Camera-type eye (tissue), 1 donor: ENCODE results near the gene FGD2.

- RAMPAGE, long total RNA = no peak
These were observed 13.6 kb downstream of the MTCH1 start for GRCh38 chr6:36972271-36972907.

DNA sequence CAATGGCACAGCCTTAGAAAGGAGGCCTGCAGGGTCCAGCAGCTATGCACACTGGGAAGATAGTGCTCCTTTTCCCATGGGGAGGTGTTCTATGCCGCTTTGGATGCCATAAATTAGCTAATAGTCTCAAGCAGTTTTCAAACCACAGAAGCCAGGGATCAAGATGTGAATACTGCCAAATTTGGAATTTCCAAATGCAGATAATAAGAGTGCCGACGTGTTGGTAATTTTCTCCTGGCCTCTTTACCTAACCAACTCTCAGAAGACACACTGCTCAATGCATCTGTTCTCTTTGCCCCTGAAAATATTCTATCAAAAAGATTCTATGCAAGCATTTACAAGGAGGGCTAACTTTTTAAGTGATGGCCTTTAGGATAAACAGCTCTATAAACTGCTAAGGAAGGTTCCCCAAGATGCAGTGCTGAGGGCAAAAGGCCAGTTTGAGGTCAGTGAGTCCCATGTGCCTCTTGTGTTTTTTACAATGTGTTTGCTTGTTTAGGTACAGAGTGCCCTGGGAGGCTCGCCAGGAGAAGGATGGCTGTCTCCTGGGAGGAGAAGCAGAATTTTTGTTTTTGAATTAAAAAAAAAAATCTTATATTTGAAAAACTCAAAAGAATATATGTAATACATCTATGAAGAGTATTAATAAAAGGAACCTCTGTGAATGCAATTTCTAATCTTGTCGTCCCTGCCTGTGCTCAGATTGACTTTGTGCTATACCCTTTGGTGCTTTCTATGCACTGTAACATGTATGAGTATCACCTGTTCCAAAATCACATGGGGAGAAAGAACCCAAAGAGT is 12.9 kb downstream of the MTCH1 start:
- RAMPAGE, long total RNA = no peak

DNA sequence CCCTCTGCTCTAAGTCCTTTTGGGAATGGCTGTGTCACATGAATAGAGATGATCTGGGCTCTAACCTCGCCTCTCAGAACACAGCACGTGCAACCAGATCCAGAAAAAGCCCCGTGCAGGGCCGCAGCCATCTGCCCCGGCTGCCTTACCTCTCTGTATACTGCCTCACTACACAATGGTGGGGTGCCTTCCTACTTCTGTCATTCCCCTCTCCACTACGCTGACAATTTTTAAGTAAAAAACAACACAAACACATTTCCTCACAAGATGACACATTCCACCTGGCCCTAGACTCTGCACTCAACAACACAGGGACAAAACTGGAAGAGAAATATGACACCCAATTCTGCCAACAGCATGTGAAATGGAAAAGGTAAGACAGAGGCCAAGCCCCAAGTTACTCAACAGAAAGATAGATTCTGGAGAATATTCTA is 5.7 kb downstream of the MTCH1 start:
- RAMPAGE, long total RNA = no peak

DNA sequence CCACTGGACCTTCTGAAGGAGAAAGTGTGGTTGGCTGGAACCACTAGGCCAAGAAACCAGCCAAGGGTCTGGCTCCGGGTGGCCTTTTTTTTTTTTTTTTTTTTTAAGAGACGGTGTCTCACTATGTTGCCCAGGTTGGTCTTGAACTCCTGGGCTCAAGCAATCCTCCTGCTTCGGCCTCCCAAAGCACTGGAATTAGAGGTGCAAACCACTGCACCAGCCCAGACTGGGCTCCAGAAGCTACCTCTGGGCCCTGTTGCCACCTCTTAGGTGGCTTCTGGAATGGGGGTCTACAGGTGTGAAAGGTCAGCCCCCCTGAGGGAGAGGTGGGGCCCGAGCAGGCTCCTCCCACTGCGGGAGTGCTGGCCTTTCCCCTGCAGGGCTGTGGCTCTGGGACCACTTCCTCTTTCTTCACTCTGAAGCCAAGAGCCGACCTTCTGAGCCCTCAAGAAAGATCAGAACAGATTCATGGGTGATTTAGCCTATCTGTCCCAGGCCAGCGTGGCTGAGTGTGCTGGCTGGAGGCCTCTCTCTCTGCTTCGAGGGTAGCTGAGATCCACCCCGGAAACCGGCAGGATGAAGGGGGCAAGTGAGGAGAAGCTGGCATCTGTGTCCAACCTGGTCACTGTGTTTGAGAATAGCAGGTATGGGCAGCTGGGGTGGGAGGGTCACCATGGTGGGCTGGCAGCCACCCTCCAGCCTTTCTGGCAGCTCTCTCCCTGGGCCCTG is at the start of gene FGD2:
FGD2 (plus strand) TSS at position 414 of the 729 bp plus-strand sequence.
- RAMPAGE, long total RNA = no peak

- RAMPAGE, long total RNA = no peak
These were observed 1.5 kb downstream of the FGD2 start for GRCh38 chr6:37007008-37007216.

DNA sequence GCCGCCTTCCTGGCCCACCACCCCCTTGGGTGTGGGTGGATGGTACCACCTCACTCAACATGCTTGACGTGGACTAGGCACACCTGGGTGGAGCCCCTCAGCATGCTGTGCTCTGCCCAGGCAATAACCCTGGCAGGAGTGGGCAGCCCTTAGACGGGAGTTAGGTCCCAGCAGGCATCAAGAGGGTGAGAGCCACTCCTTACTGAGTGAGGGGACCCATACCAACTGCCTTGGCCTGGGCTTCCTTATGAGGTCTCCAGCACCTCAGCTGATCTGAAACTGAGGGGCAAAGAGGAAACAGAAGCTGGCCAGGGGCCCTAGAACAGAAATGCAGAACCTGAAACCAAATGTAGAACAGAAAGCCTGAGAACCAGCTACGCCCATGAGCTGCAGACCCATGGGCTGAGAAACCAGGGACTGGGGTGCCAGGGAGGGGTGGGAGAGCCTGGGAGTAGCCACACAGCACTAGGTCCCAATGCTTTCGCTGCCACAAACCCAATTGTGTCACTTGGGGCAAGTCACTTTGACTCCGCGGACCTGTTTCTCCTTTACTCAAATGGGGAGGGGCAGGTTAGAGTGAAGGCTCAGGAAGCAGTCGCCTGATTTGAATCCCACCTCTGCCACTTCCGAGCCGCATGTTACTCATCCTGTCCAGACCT is 2.1 kb downstream of the FGD2 start:
- RAMPAGE, long total RNA = no peak

DNA sequence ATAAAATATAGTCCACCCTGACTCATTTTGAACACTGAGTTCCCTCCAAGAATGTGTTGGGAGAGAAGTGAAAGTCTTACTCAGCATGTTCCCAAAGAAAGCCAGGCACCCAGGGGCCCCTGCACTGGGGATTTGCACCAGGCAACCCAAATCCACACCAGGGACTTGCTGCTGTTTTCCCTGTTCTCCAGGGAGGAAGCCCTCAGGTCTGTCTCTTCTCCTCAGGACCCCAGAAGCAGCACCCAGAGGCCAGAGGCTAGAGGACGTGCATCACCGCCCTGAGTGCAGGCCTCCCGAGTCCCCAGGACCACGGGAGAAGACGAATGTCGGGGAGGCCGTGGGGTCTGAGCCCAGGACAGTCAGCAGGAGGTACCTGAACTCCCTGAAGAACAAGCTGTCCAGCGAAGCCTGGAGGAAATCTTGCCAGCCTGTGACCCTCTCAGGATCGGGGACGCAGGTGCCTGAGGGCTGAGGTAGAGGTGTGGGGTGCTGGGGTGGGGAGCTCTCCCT is 3.2 kb downstream of the FGD2 start:
- RAMPAGE, long total RNA = no peak

- RAMPAGE, long total RNA = no peak
These were observed 852 bp downstream of the RNF8 start for GRCh38 chr6:37354534-37355135.

GRCh38 chr6:37475682-37476693 is 23.7 kb downstream of the CCDC167 start:
- RAMPAGE, long total RNA = no peak

DNA sequence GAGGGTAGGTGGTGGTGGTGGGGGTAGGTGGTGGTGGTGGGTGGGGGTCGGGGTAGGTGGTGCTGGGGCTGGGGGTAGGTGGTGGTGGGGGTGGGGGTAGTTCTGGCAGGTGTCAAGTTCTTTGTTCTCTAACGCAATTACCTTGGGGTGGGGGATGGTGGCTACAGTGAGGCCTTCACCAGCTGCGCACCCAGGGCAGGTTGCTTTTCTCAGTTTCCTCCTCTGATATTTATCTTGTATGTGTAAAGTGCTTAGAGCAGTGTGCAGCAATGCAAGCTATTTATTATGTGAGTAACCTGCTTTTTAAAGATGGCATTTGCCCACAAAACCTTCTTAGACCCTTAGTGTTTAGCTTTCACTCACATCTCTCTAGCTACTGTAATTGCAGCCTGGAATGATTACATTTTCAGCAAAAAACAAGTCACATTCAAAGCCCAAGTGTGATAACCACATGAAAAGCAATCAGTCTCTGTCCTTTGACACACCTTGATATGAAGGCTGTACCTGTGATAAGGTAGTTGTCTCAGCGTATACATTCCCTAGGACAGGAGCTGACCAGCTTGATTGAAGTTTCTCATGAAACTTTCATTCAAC is 8.3 kb upstream of the CCDC167 start:
- RAMPAGE, long total RNA = no peak

- RAMPAGE, long total RNA = no peak
These were observed 36.2 kb upstream of the CCDC167 start for GRCh38 chr6:37535524-37536724.

- RAMPAGE, long total RNA = no peak
These were observed 17.7 kb downstream of the MDGA1 start for GRCh38 chr6:37679853-37680531.

- RAMPAGE, long total RNA = no peak
These were observed 44.4 kb upstream of the MDGA1 start for GRCh38 chr6:37741984-37742648.

GRCh38 chr6:37831293-37832085 is 12.0 kb downstream of the ZFAND3 start:
- RAMPAGE, long total RNA = no peak

DNA sequence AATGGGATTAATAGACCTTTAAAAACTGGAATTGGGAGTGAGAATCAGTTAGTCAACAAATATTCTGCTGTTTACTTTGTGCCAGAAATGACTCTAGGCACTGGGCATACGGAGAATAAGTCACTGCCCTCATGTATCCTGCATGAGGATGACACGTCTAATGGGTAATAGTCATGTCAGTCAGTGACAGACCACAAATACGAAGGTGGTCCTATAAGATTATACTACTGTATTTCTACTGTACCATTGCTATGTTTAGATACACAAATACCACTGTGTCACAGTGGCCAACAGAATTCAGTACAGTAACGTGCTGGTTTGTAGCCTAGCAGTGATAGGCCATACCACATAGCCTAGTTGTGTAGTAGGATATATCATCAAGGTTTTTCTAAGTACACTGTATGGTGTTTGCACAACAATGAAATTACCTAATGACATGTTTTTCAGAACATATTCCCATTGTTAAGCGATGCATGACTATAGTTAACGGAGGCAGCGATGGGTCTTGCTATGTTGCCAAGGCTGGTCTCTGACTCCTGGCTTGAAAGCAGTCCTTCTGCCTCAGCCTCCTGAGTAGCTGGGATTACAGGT is 30.9 kb downstream of the ZFAND3 start:
- RAMPAGE, long total RNA = no peak

GRCh38 chr6:37940407-37940888 is 120.9 kb downstream of the ZFAND3 start:
- RAMPAGE, long total RNA = no peak

- RAMPAGE, long total RNA = no peak
These were observed 142.9 kb downstream of the ZFAND3 start for GRCh38 chr6:37962228-37963025.

DNA sequence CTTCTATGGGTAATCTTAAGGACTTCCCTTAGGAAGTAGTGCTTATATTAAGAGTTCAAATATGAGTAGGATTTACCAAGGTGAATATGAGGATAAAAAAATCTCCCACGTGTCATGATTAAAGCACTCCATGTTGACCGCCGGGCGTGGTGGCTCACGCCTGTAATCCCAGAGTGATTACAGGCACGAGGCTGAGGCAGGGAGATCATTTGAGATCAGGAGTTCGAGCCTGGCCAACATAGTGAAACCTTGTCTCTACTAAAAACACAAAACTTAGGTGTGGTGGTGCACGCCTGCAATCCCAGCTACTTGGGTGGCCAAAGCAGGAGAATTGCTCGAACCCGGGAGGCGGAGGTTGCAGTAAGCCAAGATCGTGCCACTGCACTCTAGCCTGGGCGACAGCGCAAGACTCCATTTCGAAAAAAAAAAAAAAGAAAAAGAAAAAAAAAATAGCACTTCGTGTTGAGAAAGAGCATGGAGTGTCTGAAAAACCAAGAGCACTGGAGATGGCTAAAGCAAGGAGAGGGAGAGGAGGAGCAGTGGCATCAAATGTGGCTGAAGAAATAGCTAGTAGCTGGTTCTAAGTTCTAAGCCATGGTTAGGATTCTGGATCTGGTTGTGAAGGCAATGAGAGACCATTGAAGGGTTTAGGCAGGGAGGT is 233.2 kb downstream of the ZFAND3 start:
- RAMPAGE, long total RNA = no peak

GRCh38 chr6:38093420-38094168 is 274.1 kb downstream of the ZFAND3 start:
- RAMPAGE, long total RNA = no peak

DNA sequence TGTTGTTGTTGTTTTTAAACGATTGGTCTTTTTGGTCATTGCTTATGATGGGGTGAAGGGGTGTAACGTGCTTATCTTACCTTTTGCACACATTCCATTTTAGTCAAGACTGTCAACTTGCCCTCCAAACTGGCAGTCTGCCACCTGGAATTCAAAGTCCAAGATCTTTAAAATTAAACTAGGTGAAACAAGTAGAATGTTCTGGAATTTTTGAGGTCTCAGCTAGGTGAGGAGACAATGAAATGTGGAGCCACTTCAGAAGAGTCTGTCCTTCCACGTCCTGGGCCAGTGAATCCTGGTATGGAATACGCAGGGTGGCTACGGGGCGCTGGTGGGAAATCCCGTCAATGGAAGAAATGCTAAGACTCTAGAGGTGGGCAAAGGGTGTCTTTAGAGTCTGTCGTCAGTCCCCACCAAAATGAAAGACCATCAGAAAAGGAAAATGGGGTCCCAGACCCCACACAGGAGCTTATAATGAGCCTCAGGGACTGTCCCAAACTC is 344.7 kb downstream of the ZFAND3 start:
- RAMPAGE, long total RNA = no peak